ENCODE data around the gene HMGB1.

- PRO-cap = no peak
These were observed 136.6 kb downstream of the PAN3 start for GRCh38 chr13:28274714-28275586.

GRCh38 chr13:28385670-28386289 is 109.1 kb downstream of the FLT1 start:
- PRO-cap = no peak

DNA sequence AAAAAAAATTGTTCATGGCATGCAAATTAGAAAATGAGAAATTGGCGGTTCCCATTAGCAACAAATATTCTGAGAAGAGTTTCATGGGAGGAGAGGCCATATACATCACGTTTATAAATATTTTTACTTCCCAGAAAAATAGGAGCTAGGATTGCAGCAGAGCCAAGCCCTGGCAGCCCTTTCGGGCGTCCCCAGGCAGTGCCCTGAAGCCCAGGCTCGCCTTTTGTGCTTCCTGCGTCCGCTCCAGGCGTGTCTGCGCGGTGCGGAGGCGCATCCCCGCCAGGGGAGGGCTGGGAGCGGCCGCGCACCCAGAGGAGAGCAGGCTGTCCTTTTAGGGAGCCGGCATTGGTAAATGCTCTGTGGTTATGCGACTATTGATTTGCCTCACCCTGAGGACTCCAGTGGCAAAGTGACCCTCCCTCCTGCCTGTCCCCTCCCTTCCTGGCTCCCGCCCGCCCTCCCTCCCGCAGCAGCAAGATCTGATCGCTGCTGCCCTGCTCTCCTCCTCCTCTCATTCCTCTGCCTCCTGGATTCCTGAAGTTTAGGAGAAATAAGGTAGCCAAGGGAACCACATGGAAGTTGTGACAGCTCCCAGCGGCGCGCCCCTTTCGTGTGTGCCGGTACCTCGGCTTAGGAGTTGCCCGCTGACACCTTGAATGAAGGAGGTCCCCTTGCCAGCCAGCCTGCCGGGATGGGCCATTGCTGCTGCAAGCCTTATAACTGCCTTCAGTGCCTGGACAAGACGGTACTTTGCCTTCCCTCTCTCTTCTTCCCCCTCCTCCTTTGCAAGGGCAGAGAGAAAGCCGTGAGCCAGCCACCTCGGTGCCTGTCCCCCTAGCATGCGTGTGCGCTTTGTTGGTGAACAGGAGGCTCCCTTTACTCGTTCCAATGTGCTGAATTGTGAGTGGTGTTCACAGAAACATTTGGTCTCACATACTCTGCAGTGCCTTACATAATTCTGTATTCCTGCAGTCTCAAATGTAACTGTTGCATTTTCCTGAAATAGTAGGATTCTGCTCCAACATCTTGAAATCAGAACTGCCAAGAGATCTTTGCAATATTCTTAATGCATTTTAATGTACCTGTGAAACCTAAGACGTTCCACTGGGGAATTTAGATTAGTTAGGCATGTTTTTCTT is 167.0 kb downstream of the SLC7A1 start:
- PRO-cap = no peak

GRCh38 chr13:29437114-29437530 is 158.4 kb downstream of the SLC7A1 start:
- PRO-cap = no peak

- PRO-cap = no peak
These were observed 1.8 kb downstream of the SLC7A1 start for GRCh38 chr13:29593541-29594144.

- PRO-cap = unidirectional peak, minus-strand start at chr13:29647714
These were observed 51.7 kb upstream of the SLC7A1 start for GRCh38 chr13:29647011-29647806.

- PRO-cap = no peak
These were observed 81.4 kb upstream of the SLC7A1 start for GRCh38 chr13:29676962-29677231.

DNA sequence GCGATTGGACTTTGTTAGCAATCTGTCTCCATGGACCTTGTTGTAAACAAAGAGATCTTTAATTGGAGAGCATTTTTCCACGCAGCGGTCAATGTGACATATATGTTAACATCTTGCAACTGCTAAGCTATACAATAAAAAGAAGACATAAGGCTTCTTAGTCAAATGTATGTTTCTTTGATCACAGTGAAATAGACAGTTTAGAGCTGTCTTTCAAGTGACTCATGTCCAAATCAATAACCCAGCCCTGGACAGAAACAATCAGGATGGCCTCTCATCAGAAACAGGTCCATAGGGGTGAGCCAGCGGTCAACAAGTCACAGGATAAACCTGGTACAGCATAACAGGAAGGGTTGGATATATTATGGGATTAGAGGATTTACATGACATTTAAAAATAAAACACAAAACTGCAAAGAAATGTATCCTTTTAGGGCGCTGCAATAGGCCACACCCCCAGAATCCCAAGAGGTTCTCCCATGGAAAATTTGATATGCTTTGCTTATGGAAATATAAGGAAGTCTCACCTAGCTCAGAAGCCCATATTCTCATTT is 69.8 kb upstream of the UBL3 start:
- PRO-cap = no peak

- PRO-cap = no peak
These were observed 158.8 kb downstream of the KATNAL1 start for GRCh38 chr13:30148621-30148866.

- PRO-cap = no peak
These were observed 10.7 kb upstream of the KATNAL1 start for GRCh38 chr13:30317862-30318712.

DNA sequence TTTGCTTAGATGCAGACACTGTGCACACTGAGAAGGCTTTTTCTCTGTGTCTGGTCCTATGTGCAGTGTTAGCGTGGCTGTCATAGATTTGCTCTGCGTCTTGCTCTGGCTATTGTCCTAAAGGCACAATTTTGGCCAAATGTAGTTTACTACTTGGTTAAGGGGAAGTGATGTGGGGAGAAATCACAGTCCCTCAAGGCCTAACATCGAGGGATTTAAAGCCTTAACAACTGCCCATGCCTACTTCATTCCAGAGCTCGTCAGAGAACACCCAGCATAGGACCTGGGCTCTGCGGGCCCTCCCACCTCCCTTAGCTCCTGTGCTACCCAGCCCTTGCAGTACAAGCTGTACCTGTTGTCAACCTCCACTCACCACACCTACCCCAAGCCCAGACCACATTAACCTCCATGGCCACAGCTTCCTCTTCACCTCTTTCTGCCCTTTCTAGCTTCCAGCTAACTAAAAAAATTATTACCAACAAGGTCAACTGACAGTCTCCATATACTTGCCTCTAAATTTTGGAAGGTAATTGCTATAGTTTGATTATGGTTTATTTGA is 39.0 kb upstream of the KATNAL1 start:
- PRO-cap = no peak

DNA sequence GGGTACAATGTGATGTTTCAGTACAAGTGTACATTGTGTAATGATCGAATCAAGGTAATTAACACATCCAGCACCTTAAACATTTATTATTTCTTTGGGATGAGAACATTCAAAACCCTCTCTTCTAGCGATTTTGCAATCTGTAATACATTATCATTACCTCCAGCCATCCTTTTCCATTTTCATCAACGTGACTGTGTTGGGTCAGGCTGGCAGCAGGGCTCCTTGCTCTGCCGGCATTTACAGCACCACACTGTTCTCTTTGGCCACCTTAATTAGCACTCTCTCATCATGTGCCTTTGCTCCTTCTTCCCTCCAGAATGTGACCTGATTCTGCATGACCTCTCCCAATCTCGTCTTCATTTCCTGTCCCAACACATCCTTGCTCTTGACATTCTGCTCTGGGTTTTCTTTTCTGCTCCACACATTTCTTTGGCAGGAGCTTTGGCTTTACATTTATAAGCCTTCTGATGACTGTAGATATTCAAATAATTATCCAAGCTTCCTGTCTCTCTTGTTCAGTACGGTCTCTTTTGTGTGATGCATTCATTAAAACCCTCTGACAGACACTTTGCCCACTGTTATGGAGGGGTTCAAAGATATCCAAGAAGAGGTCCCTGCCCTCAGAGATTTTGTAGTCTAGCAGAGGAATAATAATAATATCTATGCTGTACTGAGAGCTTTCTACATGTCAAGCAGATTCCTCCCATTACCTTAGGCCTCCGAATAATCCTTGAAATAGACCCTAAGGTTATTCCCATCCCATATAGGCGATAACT is 56.8 kb upstream of the UBE2L5 start:
- PRO-cap = bidirectional peak, plus-strand start at position 185 of the sequence, minus-strand start at position 196 of the sequence

DNA sequence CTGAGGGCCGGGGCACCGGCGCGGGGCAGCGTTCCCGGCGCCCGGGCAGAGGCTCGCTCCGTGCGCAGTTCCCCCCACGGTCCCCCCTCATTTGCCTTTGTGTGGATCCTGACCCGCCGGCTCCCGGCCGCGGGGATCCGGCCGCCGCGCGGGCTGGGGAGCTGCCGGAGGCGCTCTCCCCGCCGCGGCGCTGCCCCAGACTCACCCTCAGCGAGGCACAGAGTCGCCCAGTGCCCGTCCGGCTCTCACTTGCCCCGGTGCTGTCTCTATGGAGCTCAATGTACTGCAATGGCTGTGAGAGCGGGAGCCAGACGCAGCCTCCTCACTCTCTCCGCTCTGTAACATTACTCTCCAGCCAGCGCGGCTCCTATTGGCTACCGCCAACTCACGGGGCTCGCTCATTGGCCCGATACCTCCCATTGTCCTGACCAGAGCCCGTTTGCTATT is at the start of gene HMGB1:
TSS of gene HMGB1 (minus strand) at position 346 of the 447 bp plus-strand sequence.
- PRO-cap = bidirectional peak, plus-strand start at position 91 of the sequence, minus-strand start at position 93 of the sequence; bidirectional peak, plus-strand start outside the sequence, minus-strand start at position 343 of the sequence

- PRO-cap = no peak
These were observed 30.1 kb downstream of the USPL1 start for GRCh38 chr13:30647816-30648166.

DNA sequence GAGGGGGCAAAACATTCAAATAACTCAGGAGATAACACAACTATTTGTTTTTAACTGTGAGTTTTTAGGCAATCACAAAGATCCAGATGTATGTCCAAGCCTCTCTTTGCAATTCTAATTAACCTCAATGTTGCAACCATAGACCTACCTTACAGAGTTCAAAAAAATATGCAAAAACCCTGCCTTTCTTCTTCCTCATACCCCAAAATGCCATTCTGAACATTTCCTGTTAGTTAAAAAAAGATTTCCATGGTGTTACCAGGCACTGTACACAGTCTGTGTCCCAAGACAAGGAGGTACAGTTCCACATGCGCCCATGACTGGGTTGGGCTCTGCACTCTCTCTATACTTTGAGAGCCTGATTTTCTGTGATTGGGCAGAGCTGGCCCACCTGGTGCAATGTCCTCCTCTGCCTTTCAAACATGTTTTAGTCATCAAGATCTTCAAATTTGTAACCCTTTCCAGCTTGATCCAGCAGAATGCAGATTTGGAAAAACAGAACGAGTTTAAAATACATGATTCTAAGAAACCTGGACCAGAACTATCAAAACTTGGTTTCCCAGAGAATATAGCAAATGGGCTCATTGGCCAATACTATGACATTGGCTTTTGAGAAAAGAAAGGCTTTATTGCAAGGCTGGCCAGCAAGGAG is 2.6 kb downstream of the ALOX5AP start:
- PRO-cap = no peak

GRCh38 chr13:30739239-30739600 is 3.9 kb downstream of the ALOX5AP start:
- PRO-cap = no peak

- PRO-cap = no peak
These were observed 40.4 kb upstream of the MEDAG start for GRCh38 chr13:30865696-30866077.

DNA sequence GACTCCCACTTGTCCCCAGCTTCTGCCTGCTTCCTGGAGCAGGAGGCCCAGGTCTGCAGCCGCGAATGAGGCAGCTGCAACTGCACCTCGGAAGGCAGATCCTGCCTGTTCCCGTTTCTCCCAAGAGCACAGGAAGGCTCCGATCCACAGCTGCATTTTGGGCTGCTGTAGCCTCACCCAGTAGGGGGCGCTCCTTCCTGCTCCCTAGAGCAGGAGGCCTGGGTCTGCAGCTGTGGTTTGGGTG is 46.8 kb downstream of the TEX26 start:
- PRO-cap = no peak

GRCh38 chr13:31145344-31146017 is 16.2 kb downstream of the HSPH1 start:
- PRO-cap = no peak

- PRO-cap = no peak
These were observed 172.5 kb downstream of the B3GLCT start for GRCh38 chr13:31372253-31372607.

Measured in A673 (cell line).